ENCODE measurements around a stretch of chr7.

DNA sequence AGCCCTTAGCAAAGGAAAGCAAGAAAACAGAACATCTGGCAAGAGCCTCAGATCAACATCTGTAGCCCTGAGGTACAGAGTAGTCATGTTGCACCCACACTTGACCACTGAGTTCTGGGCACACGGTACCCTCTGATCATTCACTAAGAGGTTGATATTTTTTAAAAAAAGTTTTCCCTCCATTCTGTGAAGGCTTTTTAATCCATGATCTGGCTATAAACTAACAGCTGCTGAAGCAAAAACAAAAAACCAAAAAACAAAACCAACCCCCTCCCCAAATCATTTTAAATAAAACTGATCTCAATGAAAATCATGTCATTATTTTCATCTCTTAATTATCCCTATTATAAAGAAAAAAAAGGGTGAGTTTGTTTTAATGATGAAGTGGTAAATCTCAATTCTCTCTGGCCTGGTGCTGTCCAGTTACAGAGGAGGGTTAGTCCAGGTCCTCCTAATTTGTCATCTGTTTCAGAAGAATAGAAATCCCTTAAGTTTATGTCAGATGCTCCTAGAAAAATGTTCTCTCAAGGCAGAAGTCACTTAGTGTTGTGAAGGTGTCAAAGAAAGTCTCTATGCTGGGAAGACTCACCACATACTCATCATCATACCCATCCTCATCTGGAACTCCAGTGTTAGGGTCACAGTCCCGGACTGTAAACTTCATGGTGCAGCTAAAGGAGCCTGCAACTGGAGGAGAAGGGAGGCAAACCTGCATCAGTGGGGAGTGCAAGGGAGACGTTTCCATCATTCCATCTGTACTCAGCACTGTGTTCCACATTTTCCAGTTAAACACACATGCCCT is 16.3 kb downstream of the MEST start:
- RRBS: no CpG with 5 or more reads among the region's 3 CpGs

DNA sequence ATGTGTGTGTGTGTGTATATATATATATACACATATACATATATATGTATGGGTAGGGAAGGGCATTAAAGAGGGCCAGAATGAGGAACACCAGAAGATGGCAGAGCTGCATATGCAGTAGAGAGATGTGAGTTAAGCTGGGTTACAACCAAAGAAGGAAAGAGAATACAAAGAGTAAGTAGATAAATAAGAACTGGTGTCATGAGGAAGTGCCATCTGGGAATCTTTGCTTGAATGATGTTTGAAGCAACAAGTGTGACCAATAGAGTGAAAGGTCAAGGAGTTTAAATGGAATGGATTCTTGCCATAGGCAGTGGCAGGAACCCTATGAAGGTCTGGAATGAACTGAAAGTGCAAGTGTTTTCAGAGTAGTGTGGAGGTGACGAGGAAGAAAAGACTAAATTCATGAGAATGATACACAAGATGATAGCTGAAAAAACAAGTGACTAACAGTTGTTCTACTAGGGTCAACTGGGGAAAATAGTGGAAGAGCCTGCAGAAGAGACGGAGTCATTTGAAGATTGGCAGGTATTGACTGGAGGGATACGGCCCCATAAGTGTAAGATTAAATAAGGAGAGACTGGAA is 21.6 kb downstream of the MEST start:
- RRBS: no CpG with 5 or more reads among the region's 3 CpGs

GRCh38 chr7:130877226-130877816 is 143.3 kb upstream of the KLF14 start:
- RRBS: no CpG with 5 or more reads among the region's 4 CpGs

- RRBS: no CpG with 5 or more reads among the region's 6 CpGs
Measured at GRCh38 chr7:130881354-130882037, 147.5 kb upstream of the KLF14 start.

DNA sequence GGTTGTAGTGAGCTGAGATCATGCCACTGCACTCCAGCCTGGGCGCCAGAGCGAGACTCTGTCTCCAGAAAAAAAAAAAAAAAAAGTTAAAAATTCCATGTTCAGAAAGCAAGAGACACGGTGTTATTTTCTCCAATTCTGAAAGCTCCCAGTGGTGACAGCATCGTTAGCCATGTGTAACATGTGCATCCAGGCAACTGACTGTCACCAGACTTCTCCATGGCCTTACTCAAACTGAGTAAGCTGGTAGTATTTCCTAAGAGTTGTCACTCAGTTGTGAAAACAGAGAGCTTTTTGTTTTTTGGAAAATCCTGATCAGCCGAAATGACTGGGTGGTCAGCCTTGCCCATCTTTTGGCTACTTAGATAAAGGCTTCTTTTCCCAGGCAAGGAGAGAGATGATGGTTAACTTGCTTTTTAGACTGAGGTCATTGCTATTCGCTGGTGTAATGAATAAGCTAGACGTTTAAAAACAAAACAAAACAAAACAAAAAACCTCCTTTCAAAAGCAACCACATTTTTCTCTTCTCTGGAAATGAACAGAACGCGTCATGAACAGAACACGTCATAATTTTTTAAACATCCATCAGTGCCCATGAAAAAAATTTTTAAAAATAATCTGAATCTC is 159.4 kb upstream of the KLF14 start:
- RRBS: no CpG with 5 or more reads among the region's 10 CpGs

GRCh38 chr7:130894162-130895026 is 160.4 kb upstream of the KLF14 start:
- RRBS: no CpG with 5 or more reads among the region's 14 CpGs

GRCh38 chr7:130900822-130901197 is 166.8 kb upstream of the KLF14 start:
- RRBS: no CpG with 5 or more reads among the region's 2 CpGs

- RRBS: 0% methylated on average over 3 of the region's 14 CpGs
Measured at GRCh38 chr7:130904108-130905317, 170.5 kb upstream of the KLF14 start.

GRCh38 chr7:130914344-130914974 is 180.5 kb upstream of the KLF14 start:
- RRBS: no CpG with 5 or more reads among the region's 8 CpGs

GRCh38 chr7:130917737-130918664 is 184.0 kb upstream of the KLF14 start:
- RRBS: no CpG with 5 or more reads among the region's 14 CpGs

DNA sequence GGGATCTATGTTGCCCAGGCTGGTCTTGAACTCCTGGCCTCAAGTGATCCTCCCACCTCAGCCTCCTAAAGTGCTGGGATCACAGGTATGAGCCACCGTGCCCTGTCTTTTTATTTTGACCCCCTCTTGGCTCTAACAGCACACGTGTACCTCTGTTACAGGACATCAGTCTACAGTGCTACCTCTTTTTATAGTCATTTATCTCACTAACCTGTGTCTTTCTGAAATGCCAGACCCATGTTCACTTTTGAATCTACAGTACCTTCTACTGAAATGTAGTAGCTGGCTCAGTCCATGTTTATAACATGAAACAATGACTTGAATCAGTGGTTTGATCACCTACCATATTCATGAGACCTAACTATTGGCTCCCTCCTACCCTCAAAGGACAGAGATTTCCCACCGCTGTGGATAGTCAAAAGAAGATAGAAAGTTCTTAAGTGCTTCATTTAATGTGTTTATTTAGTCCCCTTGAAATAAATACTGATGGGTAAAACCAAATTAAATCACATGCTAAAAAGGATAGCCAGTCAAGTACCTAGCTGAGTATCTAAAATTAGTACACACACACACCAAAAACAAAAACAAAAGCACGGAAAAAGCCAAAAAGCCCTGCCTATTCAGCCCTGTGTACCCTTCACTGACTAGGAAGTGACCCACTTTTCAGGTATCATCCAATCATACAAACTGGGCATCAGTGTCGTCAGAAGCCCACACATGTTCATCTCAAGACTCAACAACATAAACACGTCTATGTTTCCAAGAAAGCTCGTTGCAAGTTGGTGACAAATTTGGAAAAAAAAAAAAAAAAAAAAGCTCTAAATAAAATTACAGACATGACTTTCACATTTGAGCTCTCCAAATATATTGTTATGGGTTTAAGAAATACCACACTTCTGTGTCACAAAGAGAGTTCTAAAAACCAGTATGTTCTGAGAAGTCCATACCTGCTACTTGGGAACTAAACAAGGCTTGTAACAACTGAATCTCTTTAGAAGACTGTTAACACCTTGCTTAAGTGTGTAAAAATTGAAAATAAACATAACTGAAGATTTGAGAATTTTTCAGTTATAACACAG is 204.4 kb upstream of the KLF14 start:
- RRBS: no CpG with 5 or more reads among the region's 7 CpGs

GRCh38 chr7:130942109-130942863 is 208.3 kb upstream of the KLF14 start:
- RRBS: no CpG with 5 or more reads among the region's 9 CpGs

- RRBS: no CpG with 5 or more reads among the region's 4 CpGs
Measured at GRCh38 chr7:130980440-130981021, 246.5 kb upstream of the KLF14 start.

GRCh38 chr7:131032760-131033204 is 294.9 kb upstream of the MKLN1 start:
- RRBS: no CpG with 5 or more reads among the region's 6 CpGs

- RRBS: no CpG with 5 or more reads among the region's 2 CpGs
Measured at GRCh38 chr7:131075292-131075799, 252.3 kb upstream of the MKLN1 start.

DNA sequence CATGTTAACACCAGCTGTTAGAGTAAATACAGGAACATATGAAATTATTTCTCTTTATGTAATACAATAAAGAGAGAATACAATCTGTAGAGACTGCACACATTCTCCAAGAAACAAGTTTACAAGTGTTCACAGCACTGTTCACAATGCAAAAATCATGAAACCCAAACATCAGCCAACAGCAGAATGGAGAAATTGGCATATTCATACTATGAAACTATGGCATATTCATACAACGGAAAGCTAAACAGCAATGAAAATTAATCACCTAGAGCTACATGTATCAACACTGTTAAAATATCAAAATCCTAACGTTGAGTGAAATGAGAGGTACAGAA is 240.4 kb upstream of the MKLN1 start:
- RRBS: no CpG with 5 or more reads among the region's 2 CpGs

DNA sequence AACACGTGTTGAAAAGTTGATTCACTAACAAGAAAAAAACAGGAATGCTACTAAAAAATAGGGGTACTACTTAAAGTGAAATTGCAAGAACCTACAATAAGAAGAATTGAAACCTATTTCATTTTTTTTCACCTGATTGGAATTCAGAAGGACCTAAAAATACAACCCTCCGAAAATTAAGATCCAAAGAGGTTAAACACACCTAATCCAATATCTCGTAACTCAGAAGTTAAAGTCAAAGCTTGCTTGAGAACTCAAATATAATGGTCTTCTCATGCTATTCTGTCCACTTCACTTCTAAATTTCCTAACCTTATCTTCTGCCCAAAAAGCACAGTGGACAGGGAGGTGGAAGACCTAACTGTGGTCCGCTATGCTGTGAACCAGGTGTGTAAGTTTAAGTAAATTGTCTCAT is 235.2 kb upstream of the MKLN1 start:
- RRBS: no CpG with 5 or more reads among the region's 4 CpGs

GRCh38 chr7:131098165-131098618 is 229.5 kb upstream of the MKLN1 start:
- RRBS: no CpG with 5 or more reads among the region's 6 CpGs

- RRBS: no CpG with 5 or more reads among the region's 6 CpGs
Measured at GRCh38 chr7:131105109-131105475, 222.6 kb upstream of the MKLN1 start.

DNA sequence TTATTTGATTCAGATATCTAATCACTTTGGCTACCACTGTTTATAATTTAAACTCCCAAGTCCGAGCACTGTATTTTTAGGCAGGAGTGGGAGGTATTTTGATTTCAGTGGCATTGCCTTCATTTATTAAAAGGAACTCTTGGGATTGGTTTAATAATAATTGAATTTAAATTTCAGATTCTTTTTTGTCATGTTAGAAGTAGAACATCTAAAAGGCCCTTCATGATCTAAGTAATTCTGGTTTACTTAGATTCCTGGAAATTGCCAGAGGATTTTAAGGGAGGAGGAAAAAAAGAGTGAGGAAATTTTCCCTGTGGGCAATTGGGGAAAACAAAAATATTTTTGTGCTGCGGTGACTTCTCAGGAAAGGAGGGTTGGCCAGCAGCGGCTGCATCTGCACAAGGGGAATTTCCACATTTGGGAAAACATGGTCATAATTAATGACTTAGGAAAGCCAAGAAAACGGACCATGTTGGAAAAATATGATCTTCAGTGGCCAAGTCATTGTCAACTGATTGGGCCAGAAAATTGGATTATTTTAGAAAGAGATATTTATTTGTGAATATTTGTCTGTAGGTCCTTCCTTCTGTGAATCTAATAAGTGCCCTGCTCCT is 124.5 kb upstream of the MKLN1 start:
- RRBS: no CpG with 5 or more reads among the region's 4 CpGs

All from amniotic epithelial cell (primary cell).